ENCODE data around the gene WDR59.

DNA sequence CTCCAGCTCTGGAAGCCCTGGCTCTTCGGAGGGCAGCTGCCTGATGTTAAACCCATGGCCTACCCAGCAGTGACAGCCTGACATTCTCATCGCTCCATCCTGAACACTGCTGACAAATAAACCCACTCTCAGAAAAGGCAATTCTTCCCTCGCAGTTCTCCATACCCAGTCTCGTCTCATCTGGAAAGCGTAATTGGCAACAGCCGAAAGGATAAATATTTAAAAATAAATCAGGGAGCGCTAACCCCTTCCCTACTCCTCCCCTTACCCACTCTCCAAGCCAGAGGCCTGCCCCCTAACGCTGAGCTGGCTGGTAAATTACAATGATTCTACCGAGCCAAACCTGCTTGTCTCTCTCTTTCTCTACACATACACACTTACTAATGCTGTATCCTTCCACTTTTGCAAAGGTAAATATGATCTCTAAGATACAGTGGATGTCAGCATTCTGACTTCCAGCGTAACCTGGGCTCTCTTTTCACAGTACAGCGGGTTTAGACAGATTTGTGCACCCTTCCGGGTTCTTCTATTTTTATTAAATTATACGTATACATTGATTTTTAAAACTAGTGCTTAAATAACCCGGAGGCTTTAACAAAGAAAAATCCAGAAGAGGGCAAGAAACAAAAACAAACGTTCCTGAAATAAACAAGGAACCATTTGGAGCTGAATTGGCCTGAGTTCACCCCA, 2.9 kb upstream of the ZFHX3 start:
- PRO-cap, 3 experiments = no peak in any of the 3 experiments
- RRBS = 67% methylated on average over 1 of the region's 15 CpGs

DNA sequence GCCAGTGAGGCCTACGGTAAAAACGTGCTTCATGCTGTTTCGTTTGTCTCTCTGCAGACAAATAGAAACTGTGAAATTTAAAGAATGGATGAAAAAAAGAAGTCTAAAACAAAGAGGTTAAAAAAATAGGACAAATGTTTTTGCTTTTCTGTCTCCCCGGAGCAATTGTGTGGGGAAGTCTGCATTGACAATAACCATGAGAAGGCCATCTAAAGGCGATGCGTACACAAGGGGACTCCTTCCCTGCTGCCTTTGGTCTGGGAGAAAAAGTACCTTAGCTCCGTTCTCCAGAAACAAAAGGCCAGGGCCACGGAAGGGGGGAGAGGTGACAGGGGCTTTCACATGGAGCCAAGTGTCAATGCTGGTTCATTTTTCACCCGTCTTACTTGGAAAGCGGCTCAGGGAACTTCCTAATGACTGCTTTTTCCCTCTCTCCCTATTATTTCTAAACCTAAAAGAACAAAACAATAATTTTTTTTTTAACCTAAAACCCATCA, 4.7 kb upstream of the ZFHX3 start:
- PRO-cap, 3 experiments = no peak in any of the 3 experiments
- RRBS = no CpG with 5 or more reads among the region's 10 CpGs

DNA sequence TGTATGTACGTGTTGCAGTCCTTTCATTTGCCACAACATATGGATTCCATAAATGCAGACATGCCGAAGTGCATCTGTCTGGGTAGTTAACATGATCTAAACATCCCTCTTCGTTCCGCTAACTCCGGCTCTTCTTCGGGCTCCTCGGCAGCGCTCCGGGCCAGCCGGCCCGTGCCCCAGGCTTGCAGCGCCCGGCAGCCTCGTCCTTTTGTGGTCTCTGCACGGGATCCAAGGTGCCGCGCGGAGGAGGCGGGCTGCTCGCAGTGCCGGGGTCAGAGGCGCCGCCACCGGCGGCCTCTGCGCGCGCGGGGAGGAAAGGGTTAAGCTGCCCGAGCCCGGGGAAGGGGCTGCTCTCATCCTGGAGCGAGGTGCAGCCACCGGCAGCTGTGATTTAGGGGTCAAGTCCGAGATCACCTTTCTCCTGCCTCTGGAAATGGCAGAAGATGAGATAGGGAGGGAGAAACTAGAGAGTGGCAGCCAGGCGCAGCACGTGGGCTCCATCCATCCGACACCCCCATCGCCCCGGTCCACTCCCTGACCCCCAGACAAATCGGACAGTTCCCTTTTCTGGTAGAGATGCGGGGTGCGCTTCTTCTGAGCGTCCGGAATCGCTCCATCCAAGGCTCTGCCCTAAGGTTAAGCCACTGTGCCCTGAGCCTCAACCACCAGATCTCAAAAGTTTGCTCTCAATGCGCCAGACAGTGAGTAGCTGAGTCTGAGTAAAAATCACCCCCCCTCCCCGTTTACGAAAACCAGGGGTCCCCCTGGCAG, 15.1 kb upstream of the ZFHX3 start:
- PRO-cap, 3 experiments = no peak in any of the 3 experiments
- RRBS = 22% methylated on average over 24 of the region's 48 CpGs

DNA sequence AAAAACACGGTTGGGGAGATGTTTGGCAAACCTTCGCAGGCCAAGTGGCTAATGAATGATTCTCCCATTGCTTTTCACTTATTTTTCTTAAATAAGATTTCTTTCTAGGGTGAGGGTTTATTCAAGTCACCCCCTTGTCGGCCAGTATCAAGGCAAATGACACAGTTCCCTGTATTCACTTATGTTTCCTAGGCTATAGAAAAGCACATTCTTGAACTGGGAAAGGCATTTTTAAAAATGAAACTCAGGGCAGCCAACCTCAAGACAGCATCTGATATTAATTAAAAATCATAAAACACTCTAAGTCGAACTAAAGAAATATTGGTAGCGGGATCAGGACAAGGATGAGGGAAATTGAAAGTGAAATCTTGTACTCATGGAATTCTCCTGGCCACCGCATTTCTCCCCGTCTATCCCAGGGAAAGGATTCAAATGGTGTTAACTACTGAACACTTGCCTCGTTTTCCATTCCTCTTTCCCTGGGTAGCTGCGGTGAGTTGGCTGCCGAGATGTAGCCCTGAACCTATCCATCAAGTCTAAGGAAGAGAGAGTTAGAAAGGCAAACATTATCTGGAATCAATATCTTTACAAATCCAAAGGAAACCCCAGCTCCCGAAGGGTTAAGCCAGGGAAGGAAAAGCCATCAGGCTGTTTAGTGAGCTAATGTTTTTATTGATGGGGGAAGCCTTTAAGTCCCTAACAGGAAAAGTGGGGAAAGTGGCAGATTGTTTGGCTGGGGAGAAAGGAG, 96.1 kb upstream of the ZFHX3 start:
- PRO-cap, 3 experiments = no peak in any of the 3 experiments
- RRBS = no CpG with 5 or more reads among the region's 11 CpGs

DNA sequence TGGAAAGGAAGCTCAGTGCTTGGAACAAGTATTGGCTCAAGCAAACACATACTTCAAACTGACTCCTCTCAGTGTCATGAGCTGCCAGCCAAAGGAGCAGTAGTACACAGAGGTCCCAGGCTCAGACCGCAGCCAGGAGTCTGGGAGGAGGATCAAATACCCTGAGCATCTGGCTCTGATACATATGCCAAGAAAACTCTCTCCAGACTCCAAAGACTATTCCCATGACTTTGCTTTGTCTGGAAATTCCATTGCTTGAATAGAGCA, 501.6 kb upstream of the PSMD7 start:
- PRO-cap, 3 experiments = no peak in any of the 3 experiments
- RRBS = no CpG with 5 or more reads among the region's 1 CpG

DNA sequence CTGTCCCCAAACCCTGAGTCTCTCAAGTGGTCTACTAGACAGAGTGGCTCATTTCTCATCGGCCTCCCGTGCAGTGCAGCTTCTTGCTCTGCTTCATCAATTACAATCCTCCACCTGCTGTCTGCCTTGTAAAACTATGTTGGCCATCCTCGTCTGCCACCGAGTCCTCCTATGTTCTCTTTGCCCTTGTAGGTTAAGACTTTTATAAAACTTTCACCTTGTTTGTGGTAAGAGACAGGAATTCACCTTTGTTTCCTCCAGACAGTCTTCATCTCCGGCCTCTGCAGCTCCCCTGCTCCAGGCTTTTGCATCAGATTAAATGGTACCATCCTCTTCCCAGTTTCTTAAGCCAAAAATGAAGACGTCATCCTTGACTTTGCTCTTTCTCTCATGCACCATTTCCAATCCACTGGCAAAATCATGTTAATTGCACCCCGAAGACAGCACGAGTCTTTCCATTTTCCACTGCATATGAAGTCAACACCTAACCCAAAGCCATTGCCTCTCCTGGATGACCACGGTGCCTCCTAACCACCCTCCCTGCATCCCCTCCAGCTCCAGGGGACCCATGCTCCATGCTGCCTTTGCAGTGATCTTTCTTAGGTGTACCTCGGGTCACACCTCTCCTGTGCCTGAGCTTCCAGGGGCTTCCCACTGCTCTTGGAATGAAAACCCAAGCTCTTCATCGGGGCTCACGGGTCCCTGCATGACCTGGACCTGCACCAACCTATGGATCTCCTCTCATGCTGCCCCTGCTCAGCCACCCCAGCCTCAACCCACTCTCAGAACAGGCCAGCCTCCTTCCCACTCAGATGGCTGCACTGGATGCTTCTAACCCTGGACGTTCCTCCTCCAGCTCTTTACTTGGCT, 22.3 kb downstream of the PSMD7 start:
- PRO-cap, 3 experiments = no peak in any of the 3 experiments
- RRBS = no CpG with 5 or more reads among the region's 13 CpGs

DNA sequence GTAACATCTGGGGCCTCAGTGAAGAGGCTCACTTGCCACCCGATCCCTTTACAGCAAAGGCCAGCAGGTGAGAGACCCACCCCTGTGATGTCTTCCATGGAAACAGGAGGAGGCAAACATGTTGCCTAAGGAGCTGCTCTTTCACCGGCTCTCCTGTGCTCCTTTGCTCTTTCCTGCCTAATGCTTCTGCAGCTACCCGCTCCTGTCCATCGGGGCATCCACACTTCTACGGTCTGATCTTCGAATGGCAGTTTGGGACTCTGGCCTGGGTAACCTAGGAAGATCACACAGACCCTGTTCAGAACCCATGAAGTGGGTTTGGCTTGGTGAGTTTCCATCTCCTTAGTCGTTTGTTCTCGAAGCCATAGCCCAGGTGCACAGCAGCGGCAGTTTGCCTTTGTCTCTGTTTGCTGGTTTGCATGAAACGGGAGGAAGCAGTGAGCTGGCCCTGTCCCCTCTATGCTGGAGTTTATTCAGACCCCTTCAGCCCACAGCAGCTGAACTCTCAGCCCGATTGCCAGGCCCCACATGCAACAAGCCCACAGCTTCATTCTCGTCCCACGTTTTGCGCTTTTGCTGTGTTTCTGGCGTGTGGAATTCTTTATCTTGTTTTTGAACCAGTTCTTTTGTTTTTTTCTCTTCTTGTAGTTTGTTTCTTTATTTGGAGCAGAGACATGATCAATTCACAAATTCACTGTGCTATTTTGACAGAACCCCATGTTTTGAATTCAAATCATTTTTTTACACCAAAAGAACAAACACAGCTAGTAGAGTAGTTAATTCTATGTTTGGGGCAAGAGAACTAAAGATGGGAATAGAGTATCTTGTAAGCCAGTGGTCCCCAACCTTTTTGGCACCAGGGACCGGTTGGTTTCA, 29.1 kb downstream of the PSMD7 start:
- PRO-cap, 3 experiments = no peak in any of the 3 experiments
- RRBS = no CpG with 5 or more reads among the region's 16 CpGs

GRCh38 chr16:74622798-74623786, 16.2 kb upstream of the GLG1 start:
- PRO-cap, 3 experiments = no peak in any of the 3 experiments
- RRBS = no CpG with 5 or more reads among the region's 6 CpGs

DNA sequence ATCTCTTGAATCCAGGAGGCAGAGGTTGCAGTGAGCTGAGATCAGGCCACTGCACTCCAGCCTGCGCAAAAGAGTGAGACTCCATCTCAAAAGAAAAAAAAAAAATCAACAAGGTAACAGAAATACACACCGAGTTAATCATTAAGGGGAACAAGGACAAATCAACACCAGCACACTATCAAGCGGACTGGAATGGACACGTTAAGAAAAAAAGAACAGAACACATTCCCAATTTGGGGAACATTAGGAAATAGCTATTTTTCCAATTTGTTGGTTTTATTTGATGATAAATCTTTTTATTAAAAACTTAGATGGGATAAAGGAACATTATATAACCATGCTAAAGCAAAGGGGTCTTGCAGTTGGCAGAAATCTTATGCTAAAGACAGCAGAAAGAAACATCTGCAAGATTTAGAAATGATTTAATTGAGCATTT, 28.5 kb upstream of the GLG1 start:
- PRO-cap, 3 experiments = no peak in any of the 3 experiments
- RRBS = no CpG with 5 or more reads among the region's 4 CpGs

DNA sequence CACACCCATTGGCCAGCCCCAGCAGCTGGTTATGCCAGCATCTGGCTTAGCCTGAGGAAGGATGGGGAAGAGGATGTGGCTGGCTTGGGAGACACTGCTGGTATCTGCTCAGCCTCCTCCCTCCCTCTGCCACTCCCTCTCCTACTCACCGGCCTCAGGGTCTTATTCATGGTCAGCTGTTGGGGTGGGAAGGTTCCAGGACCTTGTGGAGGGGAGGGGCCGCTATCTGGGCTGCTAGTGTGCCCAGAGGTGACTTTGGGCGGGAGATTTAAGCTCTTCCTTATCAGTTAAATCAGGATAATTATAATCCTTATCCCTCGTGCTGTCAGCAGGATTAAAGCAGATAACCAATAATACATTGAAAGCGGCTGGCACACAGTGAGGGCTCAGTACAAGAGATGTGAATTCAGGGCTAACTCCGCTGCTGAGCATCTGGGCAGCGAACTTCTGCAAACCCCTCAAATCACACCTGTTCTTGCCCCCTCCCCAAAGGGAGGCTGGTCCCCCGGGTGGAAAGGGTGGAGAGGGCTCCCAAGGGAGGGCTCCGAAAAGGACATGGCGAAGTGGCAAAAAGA, 36.1 kb upstream of the MLKL start:
- PRO-cap, 3 experiments = peak in 1 of 3 experiments; most common plus-strand start position 204 of the sequence (in 1)
- RRBS = no CpG with 5 or more reads among the region's 10 CpGs

DNA sequence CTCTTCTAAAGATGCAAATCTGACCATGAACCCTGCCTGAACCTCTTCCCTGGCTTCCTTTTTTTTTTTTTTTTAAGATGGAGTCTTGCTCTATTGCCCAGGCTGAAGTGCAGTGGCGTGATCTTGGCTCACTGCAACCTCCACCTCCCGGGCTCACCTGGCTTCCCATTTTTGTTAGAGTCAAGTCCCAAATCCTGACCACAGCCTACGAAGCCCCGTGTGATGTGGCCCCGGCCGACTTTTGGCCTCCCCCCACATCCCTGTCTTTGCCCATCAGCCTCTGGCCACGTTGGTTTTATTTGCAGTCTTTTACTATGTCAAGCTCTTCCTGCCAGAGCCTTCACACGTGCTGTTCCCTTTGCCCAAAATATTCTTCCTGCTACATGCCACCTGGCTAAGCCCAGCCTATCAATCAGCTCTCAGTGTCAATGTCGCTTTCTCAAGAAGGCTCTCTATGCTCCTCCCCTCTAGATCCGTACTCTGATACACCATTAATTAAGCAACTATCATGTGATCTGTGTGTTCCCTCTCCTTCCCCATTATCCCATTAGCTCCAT, 2.6 kb downstream of the FA2H start:
- PRO-cap, 3 experiments = no peak in any of the 3 experiments
- RRBS = 66% methylated on average over 4 of the region's 10 CpGs

GRCh38 chr16:74773445-74774033, 1.1 kb downstream of the FA2H start:
- PRO-cap, 3 experiments = no peak in any of the 3 experiments
- RRBS = no CpG with 5 or more reads among the region's 7 CpGs

- PRO-cap, 3 experiments = no peak in any of the 3 experiments
- RRBS = no CpG with 5 or more reads among the region's 18 CpGs
Measured at GRCh38 chr16:74909350-74909946, 75.5 kb downstream of the WDR59 start.

DNA sequence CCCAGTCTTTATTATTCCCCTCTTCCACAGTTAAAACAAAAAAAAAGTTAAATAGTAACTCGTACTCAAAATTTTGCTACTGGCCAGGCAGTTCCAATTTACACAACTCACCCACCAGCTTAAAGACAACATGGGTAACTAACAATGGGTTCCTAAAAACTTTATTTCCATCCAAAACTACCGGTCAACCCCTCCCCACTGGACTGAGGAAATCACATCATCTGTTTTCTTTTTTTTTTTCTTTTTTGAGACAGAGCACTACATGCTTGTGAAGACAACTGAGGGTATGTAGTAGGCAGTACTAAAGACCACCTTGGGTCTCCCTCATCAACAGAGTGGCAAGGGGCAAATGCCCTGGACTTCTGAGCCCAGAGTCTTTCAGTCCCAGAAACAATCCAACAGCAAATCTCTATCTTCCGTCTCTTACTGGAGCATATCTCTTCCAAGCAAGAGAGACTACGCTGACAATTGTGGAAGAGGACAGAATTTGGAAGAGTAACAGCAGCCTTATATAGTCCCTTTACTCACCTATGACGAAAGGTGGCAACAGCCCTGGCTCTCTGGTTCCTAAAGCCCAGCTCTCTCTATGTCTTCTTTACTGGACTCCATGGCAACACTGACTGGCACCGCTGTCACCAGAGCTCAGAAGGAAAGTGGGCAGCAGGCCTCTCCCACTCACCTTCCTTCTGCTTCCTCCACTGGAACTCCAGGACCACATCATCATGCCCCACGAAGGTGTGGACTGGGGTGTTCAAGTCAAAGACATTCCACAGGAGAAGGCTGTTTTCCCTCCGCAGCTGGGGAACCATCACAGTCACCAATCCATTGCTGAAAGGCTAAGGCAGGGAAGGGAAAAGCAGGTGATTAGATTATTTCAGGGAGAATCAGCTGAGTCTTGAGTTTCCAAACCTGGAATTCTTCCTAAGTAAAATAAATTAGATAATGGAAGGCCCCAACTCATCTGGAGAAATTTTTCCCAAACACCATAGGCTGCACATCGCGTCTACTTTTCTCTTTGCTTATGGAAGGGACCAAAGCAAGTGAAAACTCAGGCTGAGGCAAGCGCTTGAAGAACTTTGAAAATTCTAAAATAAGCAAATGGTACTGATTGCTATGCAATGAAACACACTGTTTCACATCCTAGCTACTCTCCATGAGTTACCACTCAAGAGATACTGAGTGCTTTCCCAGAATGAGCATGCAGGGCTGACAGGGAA, 63.2 kb downstream of the WDR59 start:
- PRO-cap, 3 experiments = no peak in any of the 3 experiments
- RRBS = no CpG with 5 or more reads among the region's 11 CpGs

GRCh38 chr16:74984283-74985428, at the start of gene WDR59:
Gene WDR59, minus strand, starts transcription at chr16:74985123.
- PRO-cap, 3 experiments = peak in 3 of 3 experiments; most common plus-strand start chr16:74984614 (in 2); most common minus-strand start chr16:74985070 (in 2)
- RRBS = 3% methylated on average over 9 of the region's 86 CpGs

- PRO-cap, 3 experiments = no peak in any of the 3 experiments
- RRBS = 3% methylated on average over 9 of the region's 45 CpGs
Measured at GRCh38 chr16:74999857-75000482, 1.1 kb downstream of the ZNRF1 start.

GRCh38 chr16:75024119-75024614, 25.3 kb downstream of the ZNRF1 start:
- PRO-cap, 3 experiments = no peak in any of the 3 experiments
- RRBS = no CpG with 5 or more reads among the region's 4 CpGs

DNA sequence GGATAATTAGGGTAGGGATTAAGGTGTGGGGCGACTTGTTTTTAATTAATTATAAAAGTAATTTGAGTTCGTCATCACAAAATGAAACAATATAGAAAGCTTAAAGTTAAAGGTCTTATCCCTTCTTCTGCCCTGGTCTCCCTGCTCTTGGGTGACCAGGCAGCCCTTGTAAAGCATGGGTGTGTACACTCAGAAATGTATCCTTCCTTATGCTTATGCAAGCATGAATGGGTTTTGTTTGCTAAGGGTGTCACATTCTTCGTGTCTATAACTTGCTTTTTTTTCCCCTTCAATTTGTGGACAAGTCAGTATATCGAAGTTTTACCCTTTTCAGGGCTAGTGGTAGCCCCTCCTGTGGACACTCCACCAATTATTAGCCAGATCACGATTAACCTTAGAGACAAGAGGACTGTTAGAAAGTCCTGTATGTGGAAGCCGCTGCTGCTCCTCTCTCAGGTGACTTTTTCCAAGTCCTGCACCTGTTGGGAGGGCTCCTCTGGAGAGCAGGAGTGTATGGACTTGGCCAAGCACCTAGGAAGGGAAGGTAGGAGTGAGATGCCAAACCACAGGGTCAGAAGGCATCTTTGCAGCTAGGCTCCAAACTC, 51.0 kb downstream of the LDHD start:
- PRO-cap, 3 experiments = no peak in any of the 3 experiments
- RRBS = no CpG with 5 or more reads among the region's 6 CpGs

- PRO-cap, 3 experiments = no peak in any of the 3 experiments
- RRBS = no CpG with 5 or more reads among the region's 6 CpGs
Measured at GRCh38 chr16:75070003-75070558, 46.5 kb downstream of the LDHD start.

DNA sequence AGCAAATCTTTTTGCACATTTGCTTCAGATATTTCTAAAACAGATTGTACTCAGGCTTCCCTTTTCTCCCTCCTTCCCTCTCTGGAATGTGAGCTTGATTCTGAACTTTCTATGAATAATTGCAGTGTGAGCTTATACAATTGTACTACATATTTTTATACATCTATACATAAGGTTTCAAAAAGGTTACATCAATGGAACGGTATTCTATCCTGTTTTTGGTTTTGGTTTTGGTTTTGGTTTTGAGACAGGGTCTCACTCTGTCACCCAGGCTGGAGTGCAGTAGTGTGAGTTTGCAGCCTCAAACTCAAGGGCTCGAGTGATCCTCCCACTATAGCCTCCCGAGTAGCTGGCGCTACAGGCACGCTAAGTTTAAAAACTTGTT, 970 bp downstream of the CTRB1 start:
- PRO-cap, 3 experiments = no peak in any of the 3 experiments
- RRBS = no CpG with 5 or more reads among the region's 5 CpGs